Measurements from ENCODE around the genes AKAP7, CTAGE9, CCN2, VNN1 and RPS12.

- PRO-cap: bidirectional peak, plus-strand start at chr6:130970462, minus-strand start at chr6:130970329
- RAMPAGE, long total RNA, 3 experiments: start-site peak on the minus strand in 3 of 3 experiments, at chr6:130970312-130970483 at its widest, 647 to 1,061 reads per replicate
These were observed 92.9 kb downstream of the EPB41L2 start for GRCh38 chr6:130969940-130970791.

DNA sequence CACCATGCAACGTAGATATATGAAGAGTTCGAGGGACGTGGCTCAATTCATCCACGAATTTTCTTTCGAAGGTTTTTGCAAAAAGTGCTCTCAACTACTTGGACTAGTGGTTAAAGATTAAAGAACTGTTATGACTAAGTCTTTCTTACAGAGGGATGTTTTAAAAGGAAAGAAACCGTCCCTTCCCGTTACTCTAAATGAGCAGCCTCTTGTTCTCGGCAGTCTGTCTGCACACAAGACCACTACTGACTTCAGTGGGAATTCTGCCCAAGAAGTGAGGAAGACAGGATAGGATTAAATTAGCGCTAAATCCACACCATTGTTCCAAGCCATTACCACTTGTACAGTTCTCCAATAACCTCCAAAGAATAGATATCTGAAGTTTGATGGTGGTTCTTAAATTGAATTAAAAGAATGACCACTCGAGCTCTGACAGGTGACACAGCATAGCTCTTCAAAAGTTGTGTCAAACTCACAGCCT, 2.0 kb downstream of the EPB41L2 start:
- PRO-cap: no peak
- RAMPAGE, long total RNA, 3 experiments: no peak in any of the 3 experiments

DNA sequence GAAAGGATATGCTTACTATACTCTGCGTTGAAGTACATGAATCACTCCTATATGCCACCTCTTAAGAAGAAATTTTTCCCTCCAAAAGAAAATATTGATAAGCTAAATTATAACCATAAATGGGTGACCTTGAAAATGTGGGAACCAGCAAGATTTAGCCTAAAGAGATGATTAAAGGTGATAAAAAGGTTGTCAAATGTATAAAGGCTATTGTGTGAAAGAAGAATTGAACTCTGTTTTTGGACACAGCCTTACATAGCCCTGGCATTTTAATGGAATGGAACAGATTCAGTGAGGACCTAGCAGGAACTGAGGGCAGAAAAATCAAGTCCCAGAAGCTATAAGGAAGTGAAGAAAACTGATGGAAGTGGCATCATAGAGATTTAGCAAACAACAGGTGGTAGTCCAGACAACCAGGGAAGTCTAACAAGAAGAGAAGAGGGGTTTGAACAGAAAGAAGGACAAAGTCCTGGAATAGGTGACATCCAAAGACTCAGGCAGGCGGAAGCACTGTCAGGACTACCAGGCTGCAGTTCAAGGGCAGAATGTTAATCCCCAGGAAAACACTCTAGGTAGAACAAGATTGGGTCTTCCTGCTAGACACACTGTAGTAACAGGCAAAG, 1.9 kb upstream of the EPB41L2 start:
- PRO-cap: no peak
- RAMPAGE, long total RNA, 3 experiments: no peak in any of the 3 experiments

- PRO-cap: unidirectional peak, plus-strand start at chr6:131135296; bidirectional peak, plus-strand start at chr6:131135469, minus-strand start at chr6:131135351; bidirectional peak, plus-strand start at chr6:131135751, minus-strand start at chr6:131135559
- RAMPAGE, long total RNA, 3 experiments: start-site peak on the plus strand in 1 of 3 experiments, at chr6:131135293-131135755 at its widest, 31 reads per replicate
These were observed at the start of gene AKAP7 for GRCh38 chr6:131134833-131136141. AKAP7 (plus strand) TSS chr6:131135467.

GRCh38 chr6:131443688-131444143, 129.3 kb upstream of the ARG1 start:
- PRO-cap: no peak
- RAMPAGE, long total RNA, 3 experiments: no peak in any of the 3 experiments

DNA sequence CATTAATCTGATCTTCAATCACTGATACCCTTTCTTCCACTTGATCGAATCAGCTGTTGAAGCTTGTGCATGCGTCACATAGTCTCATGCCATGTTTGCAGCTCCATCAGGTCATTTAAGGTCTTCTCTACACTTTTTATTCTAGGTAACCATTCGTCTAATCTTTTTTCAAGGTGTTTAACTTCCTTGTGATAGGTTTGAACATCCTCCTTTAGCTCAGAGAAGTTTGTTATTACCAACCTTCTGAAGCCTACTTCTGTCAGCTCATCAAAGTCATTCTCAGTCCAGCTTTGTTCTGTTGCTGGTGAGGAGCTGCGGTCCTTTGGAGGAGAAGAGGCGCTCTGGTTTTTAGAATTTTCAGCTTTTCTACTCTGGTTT, 42.1 kb upstream of the ARG1 start:
- PRO-cap: no peak
- RAMPAGE, long total RNA, 3 experiments: no peak in any of the 3 experiments

DNA sequence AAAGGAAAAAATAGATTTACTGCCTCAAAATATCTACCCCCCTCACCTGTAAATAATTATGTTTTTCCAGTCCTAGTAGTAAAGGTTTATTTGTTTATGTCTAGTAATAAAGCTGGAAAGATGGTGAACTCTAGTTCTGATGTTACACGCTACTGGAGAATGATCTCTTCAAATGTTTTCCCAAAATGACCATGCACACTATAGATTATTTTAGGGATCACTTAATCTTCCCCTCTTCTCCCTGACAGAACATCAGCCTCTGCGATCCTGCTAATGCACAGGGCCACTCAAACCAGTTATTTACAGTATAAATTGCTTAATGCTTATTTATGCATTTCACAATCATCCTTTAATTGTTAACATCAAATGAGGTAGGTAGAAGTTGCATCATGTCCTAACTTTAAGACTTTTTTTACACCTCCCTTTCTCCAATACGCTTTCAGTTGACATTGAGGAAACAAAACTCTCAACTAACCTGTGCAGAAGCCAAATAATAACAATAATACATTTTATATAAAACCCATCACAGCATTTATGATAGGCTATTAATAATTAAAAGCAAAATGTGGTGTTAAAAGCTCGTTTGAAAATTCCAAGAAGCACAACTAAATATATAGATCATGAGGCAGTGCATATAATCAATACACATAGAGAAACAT, 10.7 kb upstream of the ARG1 start:
- PRO-cap: no peak
- RAMPAGE, long total RNA, 3 experiments: no peak in any of the 3 experiments

- PRO-cap: no peak
- RAMPAGE, long total RNA, 3 experiments: no peak in any of the 3 experiments
These were observed 3.3 kb downstream of the ARG1 start for GRCh38 chr6:131576303-131576655.

DNA sequence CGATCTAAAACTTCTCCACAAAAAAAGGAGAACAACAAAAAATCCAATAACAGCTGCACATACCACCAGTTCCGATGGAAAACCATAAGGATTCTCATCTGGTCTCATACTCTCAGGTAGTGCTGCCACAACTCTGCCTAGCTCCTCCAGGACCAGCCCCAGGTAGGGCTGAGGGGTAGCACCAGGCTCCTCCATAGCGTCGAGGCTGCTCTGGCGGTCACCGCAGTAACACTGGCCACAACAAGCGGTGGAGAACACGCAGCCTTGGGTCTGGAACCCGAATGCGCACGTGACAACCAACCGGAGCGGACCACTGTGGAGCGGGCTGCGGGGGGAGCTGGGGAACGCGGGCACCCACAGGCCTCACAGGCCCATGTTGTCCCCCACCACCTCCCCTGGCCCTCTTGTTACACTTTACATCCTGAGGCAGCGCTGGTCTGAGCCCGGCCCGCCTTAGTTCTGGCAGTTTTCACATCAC, at the start of gene CTAGE9:
Gene CTAGE9 (minus strand): TSS at position 195 of the 478 bp plus-strand sequence.
- PRO-cap: no peak
- RAMPAGE, long total RNA, 3 experiments: no peak in any of the 3 experiments

GRCh38 chr6:131950751-131951019, 487 bp downstream of the CCN2 start:
- PRO-cap: unidirectional peak, plus-strand start at chr6:131950974
- RAMPAGE, long total RNA, 3 experiments: start-site peak on the minus strand in 2 of 3 experiments, at chr6:131950777-131950932 at its widest, 14 to 23 reads per replicate

DNA sequence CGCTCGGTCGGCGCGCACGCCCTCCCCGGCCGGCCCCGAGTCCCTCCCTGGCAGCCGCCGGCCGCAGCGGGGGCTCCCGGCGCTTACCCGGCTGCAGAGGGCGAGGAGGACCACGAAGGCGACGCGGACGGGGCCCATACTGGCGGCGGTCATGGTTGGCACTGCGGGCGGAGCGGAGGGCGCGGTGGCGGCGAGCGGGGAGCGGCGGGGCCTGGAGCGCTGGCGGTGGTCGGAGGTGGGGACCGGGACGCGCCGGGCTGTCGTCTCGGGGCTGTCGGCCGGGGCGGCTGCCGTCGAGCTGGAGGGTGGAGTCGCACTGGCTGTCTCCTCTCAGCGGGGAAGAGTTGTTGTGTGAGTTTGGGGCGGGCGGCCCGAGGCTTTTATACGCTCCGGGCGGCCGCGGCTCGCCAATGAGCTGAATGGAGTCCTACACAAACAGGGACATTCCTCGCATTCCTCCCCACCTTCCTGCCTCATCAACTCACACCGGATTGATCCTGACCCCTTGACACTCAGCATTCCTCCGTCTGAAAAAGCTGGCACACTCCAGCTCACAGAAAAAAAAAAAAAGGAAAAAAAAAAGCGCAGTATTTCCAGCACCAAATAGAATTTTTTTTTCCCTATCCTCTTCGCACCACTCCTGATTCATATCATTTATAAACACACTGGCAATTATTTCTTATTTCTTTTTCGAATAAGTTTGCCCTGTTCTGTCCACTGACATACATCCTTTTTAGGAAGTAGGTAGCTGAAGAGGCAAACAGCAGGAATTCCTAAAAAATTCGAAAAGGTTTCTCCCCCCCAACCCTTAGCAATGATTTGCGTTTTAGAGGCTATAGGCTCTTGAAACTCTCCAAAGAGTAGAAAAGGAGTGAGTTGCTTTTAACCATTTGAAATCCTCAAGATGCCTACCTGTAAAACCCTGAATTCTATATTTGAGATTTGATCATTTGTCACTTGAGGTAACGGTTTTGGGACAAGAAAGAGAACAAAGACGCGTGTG, at the start of gene CCN2:
Gene CCN2 (minus strand): TSS at position 353 of the 1,003 bp plus-strand sequence.
- PRO-cap: bidirectional peak, plus-strand start at position 344 of the sequence, minus-strand start at position 353 of the sequence; unidirectional peak, minus-strand start at position 412 of the sequence
- RAMPAGE, long total RNA, 3 experiments: no peak in any of the 3 experiments

- PRO-cap: no peak
- RAMPAGE, long total RNA, 3 experiments: no peak in any of the 3 experiments
These were observed 119.1 kb upstream of the CCN2 start for GRCh38 chr6:132070175-132070745.

- PRO-cap: no peak
- RAMPAGE, long total RNA, 3 experiments: no peak in any of the 3 experiments
These were observed 52.5 kb downstream of the STX7 start for GRCh38 chr6:132460299-132461024.

DNA sequence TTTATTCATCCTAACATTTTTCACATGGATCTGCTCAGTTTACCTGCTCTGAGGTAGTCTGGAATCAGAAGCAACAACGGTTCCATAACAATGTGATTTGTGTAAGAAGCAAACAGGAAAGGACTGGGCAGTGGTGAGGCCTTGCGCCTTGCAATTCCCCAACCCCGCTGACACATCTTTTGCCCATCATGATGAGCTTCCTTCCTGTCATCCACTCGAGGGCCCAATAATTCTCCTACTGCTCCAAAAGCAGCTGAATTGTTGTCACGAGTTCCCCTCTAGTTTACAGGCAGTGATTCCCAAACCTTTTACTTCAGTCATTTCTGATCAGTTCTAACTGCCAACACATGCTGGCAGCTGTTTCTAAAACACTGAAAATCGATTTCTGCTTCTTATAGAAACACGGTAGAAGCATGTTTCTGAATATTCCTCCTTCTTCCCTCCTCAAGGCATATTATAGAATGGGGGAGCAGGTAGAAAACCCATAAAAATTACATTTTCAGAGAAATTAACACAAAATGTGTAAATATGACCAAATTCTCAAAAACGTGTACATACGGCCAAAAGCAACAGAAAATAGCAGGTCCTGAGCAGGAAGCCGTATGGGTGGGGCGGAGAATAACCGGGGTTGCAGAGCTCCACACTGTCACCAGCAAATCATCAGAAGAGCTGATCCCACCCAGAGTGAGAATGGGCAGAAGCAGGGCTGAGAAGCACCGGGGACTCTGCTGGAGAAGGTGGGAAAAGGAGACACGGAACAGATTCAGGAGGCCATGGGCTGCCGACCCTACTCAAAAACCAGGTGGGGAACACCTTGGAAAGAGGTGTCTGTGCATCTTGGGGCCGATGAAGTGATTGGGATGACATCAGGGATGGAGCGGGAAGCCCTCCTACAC, 22.6 kb downstream of the STX7 start:
- PRO-cap: bidirectional peak, plus-strand start at position 316 of the sequence, minus-strand start at position 169 of the sequence
- RAMPAGE, long total RNA, 3 experiments: no peak in any of the 3 experiments

DNA sequence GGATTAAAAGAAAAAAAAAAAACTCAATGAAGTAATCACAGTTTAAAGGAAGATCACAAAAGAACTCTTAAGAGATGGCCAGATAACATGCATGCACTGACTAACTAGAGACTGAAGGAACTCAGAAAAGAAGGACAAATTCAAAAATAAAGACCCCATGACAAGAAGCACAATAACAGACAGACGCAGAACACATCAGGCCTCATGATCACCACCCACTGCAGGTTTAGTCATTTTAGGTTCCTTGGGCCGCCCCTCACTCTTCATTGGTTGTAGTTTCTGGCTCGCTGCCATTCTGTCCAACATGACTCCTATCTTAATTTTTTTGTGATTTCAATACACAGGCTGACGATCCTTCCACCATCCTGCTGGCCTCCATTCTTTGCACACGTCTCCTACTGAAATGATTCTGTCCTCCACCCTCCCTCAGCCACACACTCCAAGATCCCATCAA, 21.6 kb downstream of the STX7 start:
- PRO-cap: no peak
- RAMPAGE, long total RNA, 3 experiments: no peak in any of the 3 experiments

GRCh38 chr6:132672429-132672841, 13.5 kb upstream of the TAAR1 start:
- PRO-cap: no peak
- RAMPAGE, long total RNA, 3 experiments: no peak in any of the 3 experiments

DNA sequence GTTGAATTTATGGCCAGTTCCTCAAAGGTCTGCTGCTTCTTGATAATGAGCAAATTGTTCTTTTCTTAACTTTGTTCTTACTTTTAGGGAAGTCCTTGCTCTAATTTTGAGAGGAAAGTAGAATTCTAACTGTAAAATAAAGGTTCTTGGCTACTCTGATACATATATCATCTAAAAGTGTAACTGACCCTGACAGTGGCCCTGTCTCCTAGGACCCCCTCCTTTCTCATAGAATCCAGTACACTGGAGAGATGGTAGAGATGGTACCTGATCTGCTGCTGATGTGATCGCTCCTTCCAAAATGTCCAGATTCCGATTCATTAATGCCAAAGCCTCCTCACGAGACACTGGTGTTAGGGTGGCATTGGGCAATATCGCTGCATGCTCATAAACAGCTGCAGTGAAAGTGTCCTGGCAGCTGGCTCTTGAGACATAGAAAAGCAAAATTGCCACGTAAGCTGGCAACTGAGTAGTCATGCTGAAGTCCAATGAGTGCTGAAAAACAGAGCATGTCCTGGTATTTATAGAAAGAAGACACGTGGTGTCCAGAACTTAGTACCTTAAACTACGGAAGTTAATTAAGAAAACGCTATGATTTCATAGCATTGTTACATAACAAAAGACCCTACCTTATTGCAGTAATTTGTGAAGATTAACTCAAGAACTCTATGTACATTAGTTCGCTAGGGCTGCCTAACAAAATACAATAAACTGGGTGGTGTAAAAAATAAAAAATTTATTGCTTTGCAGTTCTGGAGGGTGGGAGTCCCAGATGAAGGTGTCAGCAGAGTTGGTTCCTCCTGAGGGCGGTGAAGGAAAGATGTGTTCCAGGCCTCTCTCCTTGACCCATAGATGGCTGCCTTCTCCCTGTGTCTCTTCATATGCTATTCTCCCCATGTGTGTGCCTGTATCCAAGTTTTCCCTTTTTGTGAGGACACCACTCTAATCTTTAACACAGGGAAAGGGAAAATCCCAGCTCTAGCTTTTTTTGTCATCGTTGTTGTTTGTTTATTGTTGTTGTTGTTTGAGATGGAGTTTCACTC, at the start of gene VNN1:
Gene VNN1 (minus strand): TSS at position 497 of the 1,043 bp plus-strand sequence.
- PRO-cap: unidirectional peak, minus-strand start at position 303 of the sequence; unidirectional peak, minus-strand start at position 325 of the sequence; bidirectional peak, plus-strand start at position 678 of the sequence, minus-strand start at position 497 of the sequence
- RAMPAGE, long total RNA, 3 experiments: start-site peak on the minus strand in 3 of 3 experiments, centred at positions 308 to 406 of the sequence, 6 to 19 reads per replicate

DNA sequence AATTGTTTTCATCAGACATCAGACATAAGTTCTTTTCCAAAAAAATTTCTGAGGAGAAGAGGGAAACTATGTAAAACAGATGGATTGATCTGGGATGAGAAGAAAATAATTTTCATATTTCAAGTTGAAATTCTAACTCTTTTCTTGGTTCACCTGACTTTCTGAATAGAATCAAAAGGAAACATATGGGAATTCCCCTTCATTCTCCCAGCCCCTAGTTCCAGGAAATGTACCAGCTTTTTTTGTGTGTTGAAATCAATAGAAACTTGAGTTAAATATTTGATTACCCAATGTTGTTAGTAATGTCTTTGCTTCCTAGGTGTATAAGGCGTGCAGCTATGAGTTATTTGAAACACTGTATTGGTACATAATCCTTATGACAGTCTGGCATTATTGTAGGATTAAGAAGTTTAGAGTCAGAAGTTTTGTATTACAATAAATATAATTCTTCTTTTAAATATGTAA, 21.5 kb downstream of the VNN2 start:
- PRO-cap: no peak
- RAMPAGE, long total RNA, 3 experiments: no peak in any of the 3 experiments

DNA sequence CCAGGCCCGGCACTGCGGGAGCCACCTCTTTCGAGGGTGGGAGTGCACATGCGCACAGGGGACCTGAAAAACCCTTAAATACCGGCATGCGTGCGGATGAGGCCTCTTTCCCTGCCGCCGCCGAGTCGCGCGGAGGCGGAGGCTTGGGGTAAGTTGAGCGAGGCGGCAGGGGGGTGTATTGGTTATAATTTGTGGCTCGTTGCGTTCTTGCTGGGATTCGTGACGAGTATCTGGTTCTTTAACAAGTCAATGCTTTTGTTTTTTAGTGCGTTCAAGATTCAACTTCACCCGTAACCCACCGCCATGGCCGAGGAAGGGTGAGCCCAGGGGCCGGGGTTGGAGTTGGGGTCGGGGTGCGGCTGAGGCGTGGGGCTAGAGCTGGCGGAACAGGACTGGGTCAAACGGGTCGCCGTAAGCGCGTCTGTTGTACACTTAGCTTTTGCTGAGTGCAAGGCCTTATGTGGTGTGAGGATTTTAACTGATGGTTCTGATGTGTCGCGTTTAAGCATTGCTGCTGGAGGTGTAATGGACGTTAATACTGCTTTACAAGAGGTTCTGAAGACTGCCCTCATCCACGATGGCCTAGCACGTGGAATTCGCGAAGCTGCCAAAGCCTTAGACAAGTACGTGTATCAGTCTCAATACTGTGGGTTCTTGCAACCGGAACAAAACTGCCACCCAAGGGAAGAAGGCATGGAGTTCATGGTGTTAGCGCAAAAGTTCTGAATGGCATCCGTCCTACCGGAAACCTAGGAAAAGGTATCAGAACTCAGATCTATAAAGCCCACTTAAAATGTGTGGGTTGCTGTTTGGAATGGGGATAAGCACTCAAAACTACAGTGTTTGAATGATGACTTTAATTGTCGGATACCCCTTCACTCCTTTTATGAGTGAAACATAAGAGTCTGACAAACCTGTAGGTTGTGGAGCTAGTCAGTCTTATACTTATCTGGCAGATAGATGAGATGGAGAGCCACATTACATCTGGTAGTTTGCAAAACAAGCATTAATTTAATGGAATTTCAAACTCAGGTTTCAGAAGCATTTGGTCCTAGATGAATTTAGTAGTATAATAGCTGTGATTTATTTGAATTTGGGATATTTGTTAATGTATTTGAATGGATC, at the start of gene RPS12:
Gene RPS12 (plus strand): TSS at position 104 of the 1,125 bp plus-strand sequence.
- PRO-cap: bidirectional peak, plus-strand start at position 104 of the sequence, minus-strand start outside the sequence
- RAMPAGE, long total RNA, 3 experiments: start-site peak on the plus strand in 3 of 3 experiments, centred at position 102 of the sequence, 6,159 to 13,691 reads per replicate

DNA sequence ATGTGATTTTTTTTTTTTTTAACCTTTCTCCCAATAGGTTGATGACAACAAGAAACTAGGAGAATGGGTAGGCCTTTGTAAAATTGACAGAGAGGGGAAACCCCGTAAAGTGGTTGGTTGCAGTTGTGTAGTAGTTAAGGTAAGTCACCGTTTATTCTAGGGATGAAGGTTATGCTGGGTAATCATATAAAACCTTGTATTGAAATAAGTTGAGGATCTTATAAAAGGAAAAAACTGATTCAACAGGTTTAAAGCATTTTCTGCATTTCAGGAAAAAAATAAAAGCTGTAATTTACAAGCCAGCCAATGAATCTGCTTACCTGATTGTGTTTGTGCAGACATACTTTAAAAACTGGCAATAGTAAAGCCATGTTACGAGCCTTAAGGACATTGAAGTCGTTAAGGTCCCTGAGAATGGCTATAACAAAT, 2.6 kb downstream of the RPS12 start:
- PRO-cap: no peak
- RAMPAGE, long total RNA, 3 experiments: no peak in any of the 3 experiments

Measured in subcutaneous adipose tissue (tissue), 3 donors.